Skeletal muscle tissue (tissue), 7 donors: ENCODE results near the genes UBE2G1, GGT6, ARRB2 and GLTPD2.

DNA sequence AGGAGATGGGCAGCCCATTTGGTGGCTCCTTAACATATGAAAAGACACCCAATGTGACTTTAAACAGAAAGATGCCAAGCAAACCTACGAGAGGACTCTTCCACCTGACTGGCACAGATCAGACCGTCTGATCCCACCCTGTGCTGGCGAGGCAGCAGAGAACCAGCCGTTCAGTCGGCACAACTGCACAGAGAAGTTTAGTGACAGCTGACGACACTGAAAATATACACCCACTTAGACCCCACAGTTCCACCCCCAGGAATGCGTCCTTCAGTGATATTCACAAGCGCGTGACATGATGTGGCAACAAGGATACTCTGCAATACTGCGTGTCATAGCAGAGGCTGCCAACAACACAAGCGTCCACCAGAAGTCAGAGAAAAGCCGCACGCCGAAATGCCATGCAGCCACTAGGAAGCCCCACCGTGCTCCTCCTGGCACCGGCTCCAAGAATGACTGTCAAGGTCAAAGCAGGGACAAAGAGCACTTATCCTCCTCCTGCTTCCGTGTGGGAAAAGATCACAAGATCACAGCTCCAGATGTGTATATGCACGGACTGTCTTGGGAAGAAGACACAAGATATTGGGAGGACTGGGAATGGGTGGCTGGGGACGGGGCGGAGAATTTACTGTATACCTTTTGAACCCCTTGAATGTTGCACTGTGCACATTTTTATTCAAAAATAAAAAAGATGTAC, 3.5 kb downstream of the ATP2A3 start:
- PRO-cap, 3 experiments = no peak in any of the 3 experiments
- RAMPAGE, long total RNA = no peak
- RRBS, 2 experiments = no CpG with 5 or more reads among the region's 20 CpGs

- PRO-cap, 3 experiments = no peak in any of the 3 experiments
- RAMPAGE, long total RNA = no peak
- RRBS, 2 experiments = no CpG with 5 or more reads among the region's 11 CpGs
These were observed 36.6 kb upstream of the ATP2A3 start for GRCh38 chr17:4000859-4001215.

GRCh38 chr17:4070491-4071012, 72.3 kb downstream of the ZZEF1 start:
- PRO-cap, 3 experiments = no peak in any of the 3 experiments
- RAMPAGE, long total RNA = no peak
- RRBS, 2 experiments = no CpG with 5 or more reads among the region's 4 CpGs

DNA sequence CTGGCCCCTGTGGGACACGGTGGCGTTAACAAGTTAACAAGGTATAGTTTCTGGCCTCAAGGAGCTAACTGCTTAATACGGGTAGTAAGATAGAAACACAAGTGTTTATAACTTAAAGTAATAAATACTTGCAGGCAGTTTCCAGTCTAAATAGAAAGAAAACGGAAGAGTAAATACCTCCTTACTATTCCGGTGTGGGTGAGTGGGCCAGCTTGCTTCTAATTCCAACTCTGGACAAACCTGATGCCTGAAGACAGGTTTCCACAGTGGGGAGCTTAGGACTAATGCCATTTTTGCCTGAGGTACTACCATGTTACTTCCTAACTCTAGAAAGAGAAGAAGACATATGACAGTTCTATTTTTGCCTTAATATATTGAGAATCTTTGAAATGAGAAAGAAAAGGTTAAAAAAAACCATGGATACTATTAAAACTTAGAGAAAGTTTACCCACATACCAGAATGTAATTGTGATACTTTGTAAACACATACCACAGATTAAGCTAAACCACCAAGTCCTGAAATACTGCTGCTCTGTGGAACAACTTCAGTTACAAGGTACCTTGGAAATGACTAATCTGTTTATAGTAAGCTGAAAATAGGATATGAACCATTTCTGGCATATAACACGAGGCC, 70.3 kb downstream of the ZZEF1 start:
- PRO-cap, 3 experiments = no peak in any of the 3 experiments
- RAMPAGE, long total RNA = no peak
- RRBS, 2 experiments = no CpG with 5 or more reads among the region's 6 CpGs

DNA sequence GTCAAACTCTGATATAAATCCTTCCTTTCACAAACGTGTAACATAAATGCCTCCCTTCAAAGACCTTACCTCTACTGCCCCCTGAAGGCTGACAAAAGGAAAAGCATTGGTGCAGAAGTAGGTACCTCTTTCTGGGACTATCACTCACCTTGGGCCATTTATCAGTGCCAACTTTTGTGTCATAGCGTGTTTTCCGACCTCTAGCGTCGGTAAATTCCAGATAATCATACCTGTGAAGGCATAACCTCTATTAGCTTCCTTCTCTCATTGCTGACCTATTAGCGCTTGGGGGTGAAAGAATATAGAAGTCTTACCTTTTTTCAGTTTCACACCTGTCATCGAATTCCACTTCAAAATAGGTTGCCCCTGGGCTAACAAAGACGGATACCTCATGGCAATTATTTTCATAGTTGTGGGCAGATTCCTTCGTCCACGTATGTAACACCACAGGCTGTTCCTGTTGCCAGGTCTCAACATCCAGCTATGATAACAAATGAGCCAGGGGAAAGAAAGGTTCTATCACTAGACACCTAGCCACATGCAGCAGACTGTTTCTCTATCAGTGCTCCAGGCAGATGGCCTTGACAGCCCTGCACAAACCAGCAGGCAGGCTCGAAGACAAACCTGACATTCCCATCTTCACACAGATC, 67.8 kb downstream of the ZZEF1 start:
- PRO-cap, 3 experiments = no peak in any of the 3 experiments
- RAMPAGE, long total RNA = no peak
- RRBS, 2 experiments = no CpG with 5 or more reads among the region's 11 CpGs

GRCh38 chr17:4233553-4234086, 30.2 kb downstream of the ANKFY1 start:
- PRO-cap, 3 experiments = peak in 1 of 3 experiments; most common plus-strand start chr17:4233924 (in 1); most common minus-strand start chr17:4233792 (in 1)
- RAMPAGE, long total RNA = no peak
- RRBS, 2 experiments = no CpG with 5 or more reads among the region's 7 CpGs

- PRO-cap, 3 experiments = no peak in any of the 3 experiments
- RAMPAGE, long total RNA = no peak
- RRBS, 2 experiments = no CpG with 5 or more reads among the region's 8 CpGs
These were observed 23.5 kb upstream of the ANKFY1 start for GRCh38 chr17:4287178-4287718.

DNA sequence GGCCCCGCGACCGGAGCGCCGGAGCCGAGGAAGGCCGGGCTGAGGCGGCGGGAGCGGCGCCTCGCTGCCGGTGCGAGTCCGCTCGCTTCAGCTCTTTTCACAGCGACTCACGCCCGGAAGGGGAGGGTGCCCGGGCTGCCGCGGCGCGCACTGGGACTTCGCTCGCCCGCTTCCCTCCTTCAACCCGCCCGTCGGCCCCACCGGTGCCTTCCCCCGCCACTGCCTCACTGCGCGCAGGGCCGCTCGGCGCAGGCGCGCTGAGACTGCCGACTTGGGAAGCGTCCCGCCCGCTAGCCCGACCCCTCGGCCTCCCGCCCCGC, at the start of gene UBE2G1:
Gene UBE2G1 (minus strand): TSS at position 265 of the 320 bp plus-strand sequence.
- PRO-cap, 3 experiments = peak in 3 of 3 experiments; most common minus-strand start position 101 of the sequence (in 1)
- RAMPAGE, long total RNA = no peak
- RRBS, 2 experiments = 1 to 3% methylated on average over 26 of the region's 47 CpGs

DNA sequence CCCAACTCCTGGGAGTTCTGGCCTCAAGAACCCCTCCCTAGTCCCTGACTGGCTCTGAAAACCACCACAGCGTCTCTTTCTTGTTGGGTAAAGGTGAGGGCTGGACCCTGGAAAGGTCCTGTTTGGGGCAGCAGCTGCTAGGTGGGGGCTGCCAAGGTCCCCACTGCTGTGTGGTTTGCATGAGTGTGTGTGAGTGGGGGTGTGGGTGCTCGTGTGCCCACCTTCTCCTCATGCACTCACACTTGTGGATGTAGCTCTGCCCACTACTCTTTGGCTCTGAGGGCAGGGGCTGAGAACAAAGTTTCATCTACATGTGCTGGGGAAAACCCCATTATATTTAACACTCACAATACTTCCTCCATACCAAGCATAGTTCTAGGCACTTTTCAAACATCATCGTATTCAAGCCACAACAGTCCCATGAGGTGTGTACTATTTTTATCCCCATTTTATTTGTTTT, 7.1 kb upstream of the SPNS3 start:
- PRO-cap, 3 experiments = no peak in any of the 3 experiments
- RAMPAGE, long total RNA = no peak
- RRBS, 2 experiments = no CpG with 5 or more reads among the region's 3 CpGs

GRCh38 chr17:4499022-4499503, 382 bp downstream of the SPNS2 start:
- PRO-cap, 3 experiments = no peak in any of the 3 experiments
- RAMPAGE, long total RNA = no peak
- RRBS, 2 experiments = 5 to 12% methylated on average over 7 to 23 of the region's 61 CpGs

DNA sequence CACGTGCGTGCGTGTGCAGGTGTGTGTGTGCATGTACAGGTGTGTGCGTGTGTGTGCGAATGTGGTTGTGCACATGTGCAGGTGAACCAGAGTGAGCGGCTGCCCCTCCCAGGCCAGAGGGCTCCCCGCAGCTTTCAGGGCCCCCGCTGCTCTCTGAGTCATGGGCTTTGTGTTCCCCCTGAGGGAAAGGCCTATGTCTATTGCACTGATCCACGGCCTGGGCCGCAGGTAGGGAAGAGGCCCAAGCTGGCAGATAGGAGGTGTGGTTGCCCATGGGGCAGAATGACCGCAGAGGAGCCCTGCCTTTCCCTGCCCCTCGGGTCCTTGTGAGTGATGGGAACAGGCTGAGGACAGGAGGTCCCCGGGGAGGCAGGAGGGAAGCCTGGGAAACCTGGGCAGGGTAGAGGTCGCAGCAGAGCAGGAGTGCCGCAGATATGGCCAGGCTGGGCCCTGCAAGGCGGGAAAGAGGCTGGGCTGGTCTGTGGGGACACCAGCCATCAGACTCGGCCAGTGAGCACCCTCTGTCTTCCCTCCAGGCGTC, 14.1 kb downstream of the SPNS2 start:
- PRO-cap, 3 experiments = no peak in any of the 3 experiments
- RAMPAGE, long total RNA = no peak
- RRBS, 2 experiments = no CpG with 5 or more reads among the region's 18 CpGs

GRCh38 chr17:4519561-4520045, 20.9 kb downstream of the SPNS2 start:
- PRO-cap, 3 experiments = peak in 2 of 3 experiments; most common plus-strand start chr17:4519718 (in 2)
- RAMPAGE, long total RNA = no peak
- RRBS, 2 experiments = no CpG with 5 or more reads among the region's 8 CpGs

DNA sequence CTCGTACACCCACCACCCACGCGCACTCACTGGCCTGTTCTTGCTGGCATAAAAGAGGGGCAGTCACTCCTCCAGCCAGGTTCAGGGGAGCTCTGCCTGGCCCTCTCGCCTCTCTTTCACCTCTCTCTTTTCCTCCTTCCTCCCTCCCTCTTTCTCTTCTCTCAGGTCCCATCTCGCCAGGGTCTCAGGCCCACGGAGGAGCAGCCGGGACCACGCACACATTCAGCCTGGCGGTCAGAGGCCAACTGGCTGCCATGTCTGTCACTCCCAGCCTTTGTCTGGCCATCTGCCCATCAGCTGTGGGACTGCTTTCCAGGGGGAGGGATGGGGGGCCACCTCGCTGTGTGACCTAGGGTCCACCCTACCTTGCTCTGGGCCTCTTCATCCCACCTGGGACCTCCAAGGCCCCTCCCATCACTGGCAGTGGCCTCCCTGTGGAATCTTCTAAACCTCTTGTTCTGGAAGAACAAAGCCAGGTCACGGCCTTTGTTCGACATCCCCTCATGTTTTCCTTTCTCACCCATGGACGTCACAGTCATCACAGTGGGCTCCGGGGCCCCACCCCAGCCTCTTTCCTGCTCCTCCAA, 23.8 kb downstream of the SPNS2 start:
- PRO-cap, 3 experiments = no peak in any of the 3 experiments
- RAMPAGE, long total RNA = no peak
- RRBS, 2 experiments = no CpG with 5 or more reads among the region's 14 CpGs

- PRO-cap, 3 experiments = peak in 2 of 3 experiments; most common plus-strand start chr17:4537223 (in 2); most common minus-strand start chr17:4536940 (in 2)
- RAMPAGE, long total RNA = no peak
- RRBS, 2 experiments = 8 to 17% methylated on average over 4 to 9 of the region's 19 CpGs
These were observed 18.4 kb downstream of the MYBBP1A start for GRCh38 chr17:4536535-4537489.

GRCh38 chr17:4538492-4539061, 16.6 kb downstream of the MYBBP1A start:
- PRO-cap, 3 experiments = no peak in any of the 3 experiments
- RAMPAGE, long total RNA = no peak
- RRBS, 2 experiments = no CpG with 5 or more reads among the region's 8 CpGs

DNA sequence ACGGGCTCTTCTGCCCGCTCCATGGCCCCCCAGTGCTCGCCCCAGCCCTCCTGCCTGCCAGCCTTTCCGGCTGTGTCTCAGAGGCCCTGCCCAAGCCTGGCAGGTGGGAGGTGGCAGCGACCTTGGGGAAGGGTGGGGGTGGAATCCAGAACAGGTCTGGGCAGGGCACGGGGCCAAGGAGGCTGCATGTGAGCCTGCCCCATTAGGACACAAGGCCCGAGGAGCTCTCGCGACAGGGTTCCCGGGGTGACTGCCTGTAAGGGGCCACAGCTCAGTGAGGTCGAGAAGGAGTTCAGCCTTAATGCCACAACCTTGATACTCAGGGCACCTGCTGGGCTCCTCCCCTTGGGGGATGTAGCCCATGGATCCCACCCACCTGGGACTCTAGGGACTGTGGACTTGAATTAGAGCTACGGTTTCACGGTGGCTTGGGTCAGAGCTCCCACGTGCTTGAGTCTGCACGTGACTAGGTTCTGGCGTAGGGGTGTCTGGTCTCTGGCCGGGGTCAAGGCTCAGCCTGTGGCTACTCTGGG, at the start of gene GGT6:
Gene GGT6 (minus strand): TSS at position 79 of the 533 bp plus-strand sequence.
- PRO-cap, 3 experiments = no peak in any of the 3 experiments
- RAMPAGE, long total RNA = no peak
- RRBS, 2 experiments = 79% methylated on average over 2 of the region's 17 CpGs; no CpG with 5 or more reads in 1 of the 2 experiments

- PRO-cap, 3 experiments = no peak in any of the 3 experiments
- RAMPAGE, long total RNA = no peak
- RRBS, 2 experiments = no CpG with 5 or more reads among the region's 13 CpGs
These were observed 482 bp upstream of the PELP1 start for GRCh38 chr17:4704520-4704718.

GRCh38 chr17:4709940-4711067, at the start of gene ARRB2:
TSS of gene ARRB2 (plus strand) at chr17:4710632.
- PRO-cap, 3 experiments = peak in 3 of 3 experiments; most common plus-strand start chr17:4710599 (in 1); most common minus-strand start chr17:4710548 (in 1)
- RAMPAGE, long total RNA = start-site peak on the plus strand at chr17:4710630-4710673, 74 and 33 reads in 2 replicates
- RRBS, 2 experiments = 2 to 3% methylated on average over 16 to 17 of the region's 98 CpGs

- PRO-cap, 3 experiments = no peak in any of the 3 experiments
- RAMPAGE, long total RNA = no peak
- RRBS, 2 experiments = 16% methylated on average over 6 of the region's 48 CpGs
These were observed at the start of gene GLTPD2 for GRCh38 chr17:4788680-4789516. TSS of gene GLTPD2 (plus strand) at chr17:4788964.

- PRO-cap, 3 experiments = no peak in any of the 3 experiments
- RAMPAGE, long total RNA = no peak
- RRBS, 2 experiments = no CpG with 5 or more reads among the region's 15 CpGs
These were observed 1.0 kb downstream of the MINK1 start for GRCh38 chr17:4833970-4834712.